ENCODE measurements around a stretch of chr9.

DNA sequence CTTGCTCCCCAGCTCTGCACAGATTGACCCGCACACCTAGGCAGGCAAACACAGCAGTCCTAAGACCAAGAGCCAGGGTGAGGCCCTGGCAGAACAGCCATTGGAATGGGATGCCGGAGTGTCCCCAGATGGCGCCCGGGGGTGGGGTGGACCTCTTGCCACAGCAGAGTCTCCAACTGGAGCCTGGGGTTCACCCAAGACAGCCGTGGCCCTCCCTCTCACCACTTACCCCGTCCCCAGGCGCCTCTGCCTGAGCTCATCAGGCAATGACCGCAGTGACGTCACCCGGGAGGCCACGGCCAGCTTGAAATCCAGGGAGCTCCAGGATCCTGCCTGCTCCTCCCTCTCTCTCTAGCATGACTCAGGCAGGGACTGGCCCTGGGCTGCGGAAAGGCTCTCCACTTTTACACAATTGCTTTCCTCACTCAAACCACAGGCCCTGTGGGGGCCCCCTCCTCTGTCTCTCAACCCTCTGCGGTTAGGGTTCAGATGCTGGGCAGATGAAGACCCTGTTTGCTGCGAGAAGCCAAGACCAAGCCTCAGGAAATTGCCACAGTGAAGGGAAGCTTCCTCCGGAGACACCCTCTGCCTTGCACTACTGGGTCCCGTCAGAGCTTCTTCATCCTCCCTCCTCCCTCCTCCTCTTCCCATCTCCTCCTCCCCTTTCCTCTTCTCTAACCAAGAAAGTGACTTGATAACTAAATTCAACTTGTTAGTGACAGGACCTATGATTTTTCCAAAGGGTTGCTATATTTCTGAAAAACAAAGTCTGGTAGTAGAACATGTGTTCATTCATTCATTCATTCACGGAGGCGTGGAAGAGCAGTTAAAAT, 24.4 kb upstream of the PTGES start:
- RRBS = no CpG with 5 or more reads among the region's 18 CpGs

DNA sequence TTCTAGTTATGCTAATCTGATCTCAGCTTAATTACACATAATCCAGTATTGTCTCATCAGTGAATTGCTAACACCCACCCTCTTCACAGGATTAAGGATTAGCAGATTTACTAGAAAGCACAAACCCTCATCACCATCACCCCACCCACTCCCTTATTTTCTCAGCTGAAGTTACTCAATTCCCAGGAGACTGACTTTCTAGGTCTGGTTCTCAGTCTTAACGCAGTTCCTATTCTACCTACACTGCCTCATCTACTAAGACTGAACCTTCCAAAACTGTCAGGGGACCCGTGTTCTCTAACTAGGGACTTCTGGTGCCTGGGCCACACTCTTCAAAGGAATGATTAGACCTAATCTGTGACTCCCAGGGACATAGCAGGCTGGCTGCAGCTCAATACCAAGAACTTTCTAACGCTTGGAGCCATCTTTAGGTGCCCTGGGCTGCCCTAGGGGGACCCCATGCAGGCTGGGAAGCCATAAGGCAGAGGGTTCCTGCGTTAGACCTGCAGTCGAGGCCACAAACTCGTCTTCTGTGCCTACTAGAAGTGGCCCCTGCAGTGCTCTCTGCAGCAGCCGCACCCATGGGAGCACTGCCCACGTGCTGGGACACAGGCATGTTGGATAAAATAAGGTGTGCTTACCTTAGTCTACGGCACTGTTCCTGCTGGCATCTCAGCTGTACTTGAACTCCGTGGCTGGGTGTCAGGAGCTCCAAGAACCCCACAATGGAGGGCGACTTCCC, 9.2 kb downstream of the TOR1B start:
- RRBS = no CpG with 5 or more reads among the region's 11 CpGs

- RRBS = no CpG with 5 or more reads among the region's 16 CpGs
These were observed 8.7 kb downstream of the TOR1A start for GRCh38 chr9:129815091-129815688.

DNA sequence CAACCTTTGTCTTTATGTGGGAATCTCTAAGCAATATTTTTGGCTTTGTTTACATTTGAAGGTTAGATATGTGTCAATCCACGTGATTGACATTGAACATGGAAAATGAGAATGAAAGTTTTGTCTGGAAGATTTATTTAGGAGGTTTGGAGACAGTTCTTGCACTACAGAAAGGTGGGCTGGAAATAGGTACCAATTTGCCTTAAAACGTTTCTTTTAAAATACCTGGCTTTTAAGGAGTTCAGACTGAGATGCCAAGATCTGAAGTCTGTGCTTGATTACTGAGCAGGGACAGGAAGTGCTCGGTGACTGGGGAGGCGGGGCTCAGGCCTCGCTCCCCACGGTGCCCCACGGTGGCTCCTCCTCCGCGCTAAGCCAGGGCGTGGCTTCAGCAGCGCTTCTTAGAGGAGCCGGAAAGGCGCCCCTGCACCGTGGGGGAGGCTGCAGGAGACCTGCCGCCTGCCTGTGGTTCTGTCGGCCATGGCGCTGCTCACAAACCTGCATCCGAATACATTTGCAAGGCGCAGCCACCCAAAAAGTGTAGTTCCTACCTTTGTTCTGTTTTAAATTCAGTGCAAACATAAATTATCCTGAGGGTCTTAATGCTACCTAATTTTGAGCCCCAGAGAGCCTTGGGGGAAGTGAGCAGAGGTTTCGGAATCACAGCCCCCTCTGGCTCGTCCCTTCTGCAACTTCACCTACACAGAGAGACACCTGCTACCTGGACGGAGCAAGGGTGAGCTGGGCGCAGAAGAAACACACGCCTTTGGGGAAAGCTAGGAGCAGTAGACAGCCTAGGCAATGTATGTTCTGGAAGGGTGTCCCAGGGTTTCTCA, 49.2 kb downstream of the USP20 start:
- RRBS = no CpG with 5 or more reads among the region's 24 CpGs

GRCh38 chr9:129945157-129945871, 97.7 kb downstream of the FNBP1 start:
- RRBS = no CpG with 5 or more reads among the region's 5 CpGs

- RRBS = no CpG with 5 or more reads among the region's 9 CpGs
These were observed 80.7 kb downstream of the FNBP1 start for GRCh38 chr9:129962214-129962685.

GRCh38 chr9:129968610-129969273, 74.2 kb downstream of the FNBP1 start:
- RRBS = no CpG with 5 or more reads among the region's 4 CpGs

GRCh38 chr9:130010002-130011038, 32.7 kb downstream of the FNBP1 start:
- RRBS = no CpG with 5 or more reads among the region's 6 CpGs

GRCh38 chr9:130129497-130130150, 42.6 kb upstream of the NCS1 start:
- RRBS = no CpG with 5 or more reads among the region's 21 CpGs

DNA sequence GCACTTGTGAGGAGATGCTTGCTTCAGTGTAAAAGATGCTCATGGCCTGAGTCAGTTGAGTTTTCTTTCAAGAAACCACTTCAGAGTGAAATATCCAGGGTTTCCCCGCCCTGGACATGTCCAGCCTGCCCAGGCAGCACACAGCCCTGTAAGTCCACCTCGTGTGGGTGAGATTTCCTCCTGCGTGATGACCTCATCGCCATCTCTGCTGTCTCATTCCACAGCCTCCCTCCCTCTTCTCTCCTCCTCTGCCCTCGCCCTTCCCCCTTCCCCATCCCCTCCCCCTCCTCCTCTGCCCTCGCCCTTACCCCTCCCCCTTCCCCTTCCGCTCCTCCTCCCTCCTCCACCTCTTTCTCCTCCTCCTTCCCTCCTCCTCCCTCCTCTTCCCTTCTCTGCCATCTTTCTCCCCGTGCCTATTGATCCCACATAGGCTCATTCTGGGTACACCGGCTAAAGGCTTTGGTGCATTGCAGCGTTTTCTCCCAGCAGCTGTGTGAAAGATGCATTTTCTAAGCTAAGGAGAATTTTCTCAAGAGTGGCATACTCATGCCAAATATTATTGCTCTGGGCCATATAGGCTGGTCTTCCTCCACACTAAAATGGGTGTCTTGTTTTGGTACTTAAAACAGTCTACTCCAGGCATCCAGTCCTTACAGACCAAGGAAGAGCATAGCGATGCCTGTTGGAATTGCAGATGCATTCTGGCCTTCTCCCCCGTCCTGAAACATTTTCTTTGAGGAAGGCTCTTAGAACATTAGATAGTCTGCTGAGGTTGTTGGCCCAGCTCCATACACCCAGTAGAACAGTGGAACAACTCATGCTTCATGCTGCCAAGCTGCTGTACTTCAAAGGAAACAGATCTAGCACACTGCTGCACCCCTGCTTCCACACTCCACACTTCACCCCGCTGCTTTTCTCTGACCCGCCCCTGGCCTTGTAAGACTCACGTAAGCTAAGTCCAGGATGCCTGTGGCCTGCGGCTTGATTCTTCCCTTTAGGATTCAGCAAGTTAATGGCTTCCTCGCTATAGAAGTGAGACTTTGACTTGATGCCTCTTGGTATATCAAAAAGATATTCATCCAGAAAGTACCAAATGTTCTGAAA, 33.7 kb upstream of the NCS1 start:
- RRBS = no CpG with 5 or more reads among the region's 17 CpGs

- RRBS = 90% methylated on average over 2 of the region's 13 CpGs
These were observed 31.6 kb upstream of the NCS1 start for GRCh38 chr9:130140505-130141127.

DNA sequence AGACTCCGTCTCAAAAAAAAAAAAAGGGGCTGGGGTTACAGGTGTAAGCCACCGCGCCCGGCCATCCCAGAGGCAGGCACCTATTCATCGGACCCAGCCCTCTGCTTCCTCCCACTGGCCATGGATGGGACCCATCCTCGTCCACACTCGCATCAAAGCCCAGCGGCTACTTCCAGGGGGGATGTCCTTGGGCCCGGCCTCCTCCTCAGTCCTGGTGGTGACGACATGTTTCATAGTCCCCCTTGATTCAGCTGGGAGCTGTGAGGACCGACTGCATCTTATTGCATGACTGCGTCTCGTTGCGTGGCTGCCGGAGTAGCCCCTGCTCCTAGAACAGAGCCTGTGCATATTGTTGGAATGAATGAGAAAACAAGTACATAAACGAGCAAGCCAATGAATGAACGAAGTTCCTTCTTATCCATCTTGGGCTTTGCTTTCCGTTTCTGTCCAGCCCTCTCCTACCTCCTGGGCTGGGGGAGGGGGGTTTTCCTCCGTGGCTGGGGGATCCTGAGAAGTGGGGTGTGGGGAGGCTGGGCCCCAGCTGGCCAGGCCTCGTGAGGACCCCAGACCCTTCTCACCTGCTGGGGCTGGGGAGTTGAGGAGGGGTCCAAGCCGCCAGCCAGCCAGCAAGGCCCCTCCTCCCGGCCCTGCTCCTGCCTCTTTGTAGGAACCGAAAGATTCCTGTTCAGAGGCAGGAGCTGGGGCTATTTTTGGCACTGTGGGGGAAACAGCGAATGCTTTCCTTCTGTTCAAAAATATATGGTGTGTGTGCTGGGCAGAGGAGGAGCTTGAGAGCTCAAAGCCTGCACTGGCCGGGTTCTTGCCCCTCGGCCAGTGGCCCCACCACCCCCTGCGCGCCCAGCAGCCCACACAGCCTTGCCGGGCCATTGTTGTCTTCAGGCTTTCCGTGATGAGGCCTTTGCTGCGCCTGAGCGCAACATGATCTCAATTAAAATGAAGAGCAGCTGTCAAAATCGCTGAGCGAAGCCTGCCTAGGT, 13.1 kb downstream of the NCS1 start:
- RRBS = 27% methylated on average over 5 of the region's 34 CpGs

GRCh38 chr9:130187017-130187802, 15.0 kb downstream of the NCS1 start:
- RRBS = no CpG with 5 or more reads among the region's 25 CpGs

GRCh38 chr9:130212436-130212917, 40.3 kb downstream of the NCS1 start:
- RRBS = no CpG with 5 or more reads among the region's 15 CpGs

DNA sequence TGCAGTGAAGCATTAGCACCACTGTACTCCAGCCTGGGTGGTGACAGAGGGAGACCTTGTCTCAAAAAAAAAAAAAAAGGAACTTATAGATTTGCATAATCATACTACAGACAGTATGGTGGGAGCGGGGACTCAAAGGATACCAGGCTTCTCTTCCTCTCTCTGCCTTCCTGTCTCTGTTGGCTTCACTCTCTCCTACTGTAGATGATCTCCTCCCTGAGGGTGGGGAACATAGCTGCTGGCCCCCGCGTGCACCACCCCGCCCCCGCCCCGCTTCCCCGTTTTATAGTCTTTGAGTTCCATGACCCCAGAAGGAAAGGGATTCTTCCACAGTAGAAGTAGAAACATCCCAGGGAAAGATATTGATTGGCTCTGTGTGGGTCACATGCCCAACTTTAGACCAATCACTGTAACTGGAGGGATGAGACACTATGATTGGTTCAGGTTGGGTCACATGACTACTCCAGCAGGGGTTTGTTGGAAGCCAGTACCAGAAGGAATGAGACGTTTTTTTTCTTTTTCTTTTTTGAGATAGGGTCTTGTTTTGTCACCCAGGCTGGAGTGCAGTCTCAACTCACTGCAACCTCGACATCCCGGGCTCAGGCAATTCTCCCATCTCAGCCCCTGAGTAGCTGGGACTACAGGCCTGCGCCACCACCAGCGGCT, 11.3 kb upstream of the HMCN2 start:
- RRBS = no CpG with 5 or more reads among the region's 12 CpGs

GRCh38 chr9:130343767-130343966, 78.1 kb downstream of the HMCN2 start:
- RRBS = no CpG with 5 or more reads among the region's 5 CpGs

- RRBS = no CpG with 5 or more reads among the region's 6 CpGs
These were observed 6.1 kb upstream of the ASS1 start for GRCh38 chr9:130438618-130439163.

- RRBS = no CpG with 5 or more reads among the region's 10 CpGs
These were observed 54.0 kb downstream of the ASS1 start for GRCh38 chr9:130498565-130499393.

DNA sequence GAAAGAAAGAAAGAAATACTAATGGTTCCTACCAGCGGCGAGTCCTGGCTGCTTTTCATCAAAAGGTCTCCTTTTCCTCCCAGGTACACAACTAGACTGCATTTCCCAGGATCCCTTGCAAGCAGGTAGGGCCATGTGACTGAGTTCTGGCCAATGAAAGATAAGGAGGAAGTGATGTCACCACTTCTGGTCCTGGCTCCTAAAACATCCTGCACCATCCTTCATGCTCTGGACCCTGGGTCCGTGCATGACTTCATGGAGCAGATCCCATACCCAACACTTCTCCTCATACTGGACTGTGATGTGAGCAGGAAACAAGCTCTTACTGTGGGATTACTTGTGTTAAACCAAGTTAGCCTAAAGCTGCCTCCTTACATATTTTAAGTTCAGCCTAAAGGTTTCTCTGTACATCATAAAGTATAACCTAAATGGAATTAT, 30.2 kb upstream of the FUBP3 start:
- RRBS = no CpG with 5 or more reads among the region's 3 CpGs

- RRBS = no CpG with 5 or more reads among the region's 6 CpGs
These were observed 4.6 kb downstream of the ABL1 start for GRCh38 chr9:130839491-130840133.